Amniotic epithelial cell (primary cell): ENCODE data around the gene GNL3L.

GRCh38 chrX:53713798-53714409 lies 27.4 kb upstream of the HUWE1 start:
- RRBS: no CpG with 5 or more reads among the region's 5 CpGs

DNA sequence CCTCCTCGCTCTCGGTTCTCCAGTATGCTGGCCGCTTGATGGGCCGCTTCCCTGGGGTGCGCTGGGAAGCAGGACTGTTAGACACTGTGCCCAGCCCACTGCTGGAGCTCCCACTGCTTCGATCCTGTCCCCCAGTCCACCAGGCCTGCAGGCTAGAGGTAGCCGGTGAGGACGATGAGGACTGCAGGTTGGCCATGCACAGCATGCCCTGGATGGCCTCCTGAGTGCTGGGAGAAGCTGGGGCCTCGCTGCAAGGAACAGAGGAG lies 59.4 kb downstream of the PHF8 start:
- RRBS: no CpG with 5 or more reads among the region's 9 CpGs

DNA sequence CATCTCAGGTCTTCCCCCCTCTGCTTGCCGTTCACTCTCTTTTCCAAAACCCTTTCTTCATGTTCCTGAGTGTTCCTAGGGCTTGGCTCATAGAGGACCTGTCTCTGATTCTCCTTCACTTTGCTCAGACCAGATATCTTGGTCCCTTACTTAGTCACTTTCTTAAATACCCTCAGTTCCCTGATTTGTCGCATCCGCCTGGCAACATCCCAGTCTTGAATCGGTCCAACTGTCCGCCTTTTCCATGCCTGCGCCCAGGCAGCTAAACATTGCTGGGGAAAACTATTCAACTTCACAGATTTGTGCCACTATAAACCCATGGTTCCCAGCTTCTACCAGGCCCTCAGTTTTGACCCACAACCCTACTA lies 371 bp upstream of the FGD1 start:
- RRBS: no CpG with 5 or more reads among the region's 6 CpGs

GRCh38 chrX:54528803-54529227 lies 1.2 kb upstream of the GNL3L start:
- RRBS: no CpG with 5 or more reads among the region's 2 CpGs

GRCh38 chrX:54529946-54530849 lies at the start of gene GNL3L:
Gene GNL3L, plus strand, starts transcription at chrX:54530219.
- RRBS: 2% methylated on average over 22 of the region's 60 CpGs

DNA sequence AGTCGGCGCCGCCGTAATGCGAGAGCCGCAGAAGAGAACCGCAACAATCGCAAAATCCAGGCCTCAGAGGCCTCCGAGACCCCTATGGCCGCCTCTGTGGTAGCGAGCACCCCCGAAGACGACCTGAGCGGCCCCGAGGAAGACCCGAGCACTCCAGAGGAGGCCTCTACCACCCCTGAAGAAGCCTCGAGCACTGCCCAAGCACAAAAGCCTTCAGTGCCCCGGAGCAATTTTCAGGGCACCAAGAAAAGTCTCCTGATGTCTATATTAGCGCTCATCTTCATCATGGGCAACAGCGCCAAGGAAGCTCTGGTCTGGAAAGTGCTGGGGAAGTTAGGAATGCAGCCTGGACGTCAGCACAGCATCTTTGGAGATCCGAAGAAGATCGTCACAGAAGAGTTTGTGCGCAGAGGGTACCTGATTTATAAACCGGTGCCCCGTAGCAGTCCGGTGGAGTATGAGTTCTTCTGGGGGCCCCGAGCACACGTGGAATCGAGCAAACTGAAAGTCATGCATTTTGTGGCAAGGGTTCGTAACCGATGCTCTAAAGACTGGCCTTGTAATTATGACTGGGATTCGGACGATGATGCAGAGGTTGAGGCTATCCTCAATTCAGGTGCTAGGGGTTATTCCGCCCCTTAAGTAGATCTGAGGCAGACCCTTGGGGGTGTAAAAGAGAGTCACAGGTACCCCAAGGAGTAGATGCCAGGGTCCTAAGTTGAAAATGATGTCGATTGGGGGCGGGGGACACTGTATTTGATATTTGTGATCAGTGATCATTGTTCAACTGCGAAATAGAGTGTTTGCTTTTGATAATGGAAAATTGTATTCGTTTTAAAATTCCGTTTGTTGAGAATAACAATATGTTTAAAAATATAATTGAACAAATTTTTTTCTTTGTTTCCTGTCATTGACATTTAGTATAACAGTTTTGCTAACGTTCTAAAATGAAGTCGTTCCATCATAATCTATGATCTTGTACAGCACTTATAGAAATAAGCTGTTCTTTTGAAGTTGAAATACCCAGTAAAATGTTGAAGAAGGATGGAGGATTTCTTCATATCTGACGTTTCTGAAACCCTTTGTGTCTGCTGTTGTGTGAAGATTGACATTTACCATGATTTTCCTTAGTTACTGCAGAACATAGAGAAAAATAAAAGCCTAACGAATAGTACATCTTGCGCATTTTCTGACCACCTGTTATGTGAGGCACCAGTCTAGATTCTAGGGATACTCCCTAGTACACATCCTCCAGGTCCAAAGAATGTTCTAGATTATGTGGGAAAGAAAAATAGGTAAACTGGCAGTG lies 920 bp downstream of the MAGEH1 start:
- RRBS: no CpG with 5 or more reads among the region's 45 CpGs

DNA sequence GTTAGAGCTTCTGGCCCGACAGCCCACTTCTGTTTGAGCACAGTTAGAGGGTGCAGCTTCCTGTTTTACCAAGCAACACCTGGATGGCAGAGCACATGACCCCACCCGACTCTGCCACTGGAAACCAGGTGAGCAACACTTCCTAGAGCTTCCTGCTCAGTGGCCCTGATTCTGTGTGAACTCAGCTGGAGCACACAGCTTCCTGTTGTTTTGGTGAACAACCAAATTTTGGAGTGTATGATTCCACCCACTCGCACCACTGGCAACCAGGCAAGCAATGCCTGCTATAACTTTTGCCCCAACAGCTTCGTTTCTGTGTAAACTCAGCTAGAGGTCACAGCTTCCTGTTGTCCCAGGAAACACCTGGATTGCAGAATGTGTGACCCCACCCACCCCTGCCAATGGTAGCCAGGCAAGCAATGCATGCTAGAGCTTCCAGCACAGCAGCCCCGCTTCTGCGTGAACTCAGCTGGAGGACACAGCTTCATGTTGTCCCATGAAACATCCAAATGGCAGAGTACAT lies 163.8 kb upstream of the KLF8 start:
- RRBS: no CpG with 5 or more reads among the region's 6 CpGs

DNA sequence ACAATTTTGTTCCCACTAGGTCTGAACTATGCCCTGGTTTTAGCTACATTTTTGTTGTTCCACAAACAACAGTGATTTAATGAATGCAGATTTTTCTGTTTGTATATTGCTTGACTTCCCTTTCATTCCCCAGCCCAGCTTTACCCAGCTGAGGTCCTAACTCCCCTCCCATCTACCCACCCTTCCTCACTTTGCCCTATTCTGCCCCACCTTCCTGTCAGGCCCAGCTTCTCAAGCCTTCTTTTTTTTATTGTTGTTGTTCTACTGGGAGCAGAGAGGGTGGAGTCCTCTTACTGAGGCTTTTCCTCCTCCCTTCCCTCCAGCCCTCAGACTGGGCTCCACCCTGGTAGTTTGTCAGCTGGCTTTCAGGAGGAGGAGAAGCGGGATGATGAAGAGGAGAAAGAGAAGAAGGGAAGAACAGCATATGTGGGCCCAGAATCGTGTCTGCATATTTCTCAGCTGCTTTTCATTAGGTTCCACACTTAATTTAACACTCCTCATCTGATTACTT lies 3.3 kb upstream of the KLF8 start:
- RRBS: no CpG with 5 or more reads among the region's 2 CpGs

DNA sequence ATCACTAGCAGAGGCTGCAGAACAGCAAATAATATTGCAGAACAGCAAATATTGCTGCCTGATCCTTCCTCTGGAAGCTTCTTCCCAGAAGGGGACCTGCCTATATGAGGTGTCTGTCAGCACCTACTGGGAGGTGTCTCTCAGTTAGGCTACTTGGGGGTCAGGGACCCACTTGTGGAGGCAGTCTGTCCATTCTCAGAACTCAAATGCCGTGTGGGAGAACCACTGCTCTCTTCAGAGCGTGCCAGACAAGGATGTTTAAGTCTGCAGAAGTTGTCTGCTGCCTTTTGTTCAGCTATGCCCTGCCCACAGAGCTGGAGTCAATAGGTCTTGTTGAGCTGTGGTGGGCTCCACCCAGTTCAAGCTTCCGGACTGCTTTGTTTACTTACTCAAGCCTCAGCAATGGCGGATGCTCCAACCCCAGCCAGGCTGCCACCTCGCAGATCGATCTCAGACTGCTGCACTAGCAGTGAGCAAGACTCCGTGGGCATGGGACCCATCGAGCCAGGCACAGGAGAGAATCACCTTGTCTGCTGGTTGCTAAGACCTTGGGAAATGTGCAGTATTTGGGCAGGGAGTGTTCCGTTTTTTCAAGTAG lies 68.6 kb upstream of the UBQLN2 start:
- RRBS: no CpG with 5 or more reads among the region's 9 CpGs

GRCh38 chrX:56573024-56573469 lies 9.6 kb downstream of the UBQLN2 start:
- RRBS: no CpG with 5 or more reads among the region's 4 CpGs

DNA sequence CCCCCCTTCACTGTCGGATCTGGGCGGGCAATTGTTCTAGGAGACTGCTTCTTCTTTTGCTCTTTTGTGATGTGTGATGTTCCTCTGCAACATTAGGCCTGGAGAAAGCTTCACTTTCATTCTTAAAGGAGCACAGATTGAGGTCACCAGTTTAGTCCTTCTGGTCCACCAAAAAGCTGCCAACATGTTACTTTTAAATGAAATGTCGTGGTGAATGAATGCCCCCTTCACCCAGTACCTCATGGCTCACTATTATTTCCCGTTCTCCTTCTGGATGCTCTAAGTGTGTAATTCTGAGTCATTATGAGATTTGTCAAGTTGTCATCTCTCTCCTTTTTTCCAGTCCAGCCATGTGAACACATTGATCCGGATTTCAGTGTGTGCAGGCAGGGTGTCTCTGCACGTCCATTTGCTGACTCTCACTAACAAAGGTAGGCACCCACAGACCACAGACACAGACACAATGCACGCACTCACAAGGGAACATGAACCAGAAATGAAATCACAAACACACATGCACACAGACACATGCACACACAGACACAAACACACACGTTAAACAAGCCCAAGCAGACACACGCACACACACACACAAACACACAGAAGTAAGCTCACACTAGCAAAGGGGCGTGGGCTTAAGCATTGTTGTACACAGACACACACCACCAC lies 57.8 kb downstream of the NBDY start:
- RRBS: no CpG with 5 or more reads among the region's 10 CpGs

GRCh38 chrX:63555655-63556299 lies 204.6 kb upstream of the SPIN4 start:
- RRBS: no CpG with 5 or more reads among the region's 1 CpG

- RRBS: no CpG with 5 or more reads among the region's 1 CpG
Measured at GRCh38 chrX:63746060-63746767, 38.8 kb downstream of the ARHGEF9 start.

GRCh38 chrX:63747212-63747846 lies 37.7 kb downstream of the ARHGEF9 start:
- RRBS: no CpG with 5 or more reads among the region's 3 CpGs

DNA sequence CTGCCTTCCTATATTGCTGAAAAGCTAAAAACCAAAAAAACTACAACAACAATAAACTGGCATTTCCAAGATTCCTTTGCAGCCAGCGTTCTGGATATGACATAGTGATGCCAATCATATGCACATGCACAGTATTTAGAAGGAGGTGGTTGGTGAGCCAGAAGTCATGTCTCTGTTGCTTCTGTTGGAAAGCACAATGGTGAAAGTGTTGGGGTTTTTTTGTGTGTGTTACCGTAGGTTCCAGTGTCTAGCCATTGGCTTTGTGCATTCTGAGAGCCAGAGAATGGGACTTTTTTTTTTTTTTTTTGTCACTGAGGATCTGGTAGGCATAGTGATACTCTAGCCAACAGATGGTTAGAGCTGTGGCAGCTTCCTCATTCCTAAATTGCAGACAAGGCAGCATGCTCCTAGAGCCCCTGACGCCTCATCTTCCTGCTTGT lies 27.2 kb downstream of the ARHGEF9 start:
- RRBS: no CpG with 5 or more reads among the region's 3 CpGs

DNA sequence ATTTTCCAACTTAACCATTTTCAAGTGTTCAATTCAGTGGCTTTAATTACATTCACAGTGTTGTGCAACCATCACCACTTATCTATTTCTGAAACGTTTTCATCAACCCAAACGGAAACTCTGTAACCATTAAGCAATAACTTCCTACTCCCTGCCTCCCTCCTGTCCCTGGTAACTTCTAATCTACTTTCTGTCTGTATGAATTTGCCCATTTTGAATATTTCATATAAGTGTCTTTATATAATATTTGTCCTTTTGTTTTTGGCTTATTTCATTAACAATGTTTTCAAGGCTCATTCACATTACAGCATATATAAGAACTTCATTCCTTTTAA lies 57.4 kb upstream of the MSN start:
- RRBS: no CpG with 5 or more reads among the region's 2 CpGs

DNA sequence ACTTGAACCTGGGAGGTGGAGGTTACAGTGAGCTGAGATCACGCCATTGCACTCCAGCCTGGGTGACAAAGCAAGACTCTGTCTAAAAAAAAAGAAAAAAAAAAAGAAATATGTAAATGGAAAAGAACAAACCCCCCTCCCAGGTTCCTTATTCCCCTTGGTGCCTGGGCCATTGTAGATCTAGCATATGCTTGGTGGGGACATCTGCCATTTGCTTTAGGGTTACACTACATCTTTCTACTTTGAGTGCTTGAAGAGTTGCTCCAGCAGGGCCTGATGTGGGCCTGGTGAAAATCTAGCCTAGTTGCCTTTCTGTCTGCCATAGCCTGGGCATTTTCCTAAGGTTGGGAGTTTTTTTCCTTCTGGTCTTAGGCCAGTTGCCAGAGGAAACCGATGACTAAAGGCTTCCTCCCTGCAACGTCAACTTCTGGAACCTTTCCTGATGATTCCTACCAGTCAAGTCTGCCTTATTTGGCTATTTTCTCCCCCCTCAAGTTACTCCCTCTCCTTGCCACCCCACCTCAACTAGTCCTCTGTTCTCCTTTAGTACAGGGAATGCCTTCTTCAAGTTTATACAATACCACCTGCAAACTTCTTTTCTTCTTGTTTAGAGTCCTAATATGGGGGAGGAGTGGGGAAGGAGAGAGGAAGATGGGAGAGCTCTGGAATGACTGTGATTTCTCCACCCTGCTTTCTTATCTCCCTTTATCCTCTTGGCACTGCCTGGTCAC lies 10.4 kb downstream of the MSN start:
- RRBS: no CpG with 5 or more reads among the region's 3 CpGs

DNA sequence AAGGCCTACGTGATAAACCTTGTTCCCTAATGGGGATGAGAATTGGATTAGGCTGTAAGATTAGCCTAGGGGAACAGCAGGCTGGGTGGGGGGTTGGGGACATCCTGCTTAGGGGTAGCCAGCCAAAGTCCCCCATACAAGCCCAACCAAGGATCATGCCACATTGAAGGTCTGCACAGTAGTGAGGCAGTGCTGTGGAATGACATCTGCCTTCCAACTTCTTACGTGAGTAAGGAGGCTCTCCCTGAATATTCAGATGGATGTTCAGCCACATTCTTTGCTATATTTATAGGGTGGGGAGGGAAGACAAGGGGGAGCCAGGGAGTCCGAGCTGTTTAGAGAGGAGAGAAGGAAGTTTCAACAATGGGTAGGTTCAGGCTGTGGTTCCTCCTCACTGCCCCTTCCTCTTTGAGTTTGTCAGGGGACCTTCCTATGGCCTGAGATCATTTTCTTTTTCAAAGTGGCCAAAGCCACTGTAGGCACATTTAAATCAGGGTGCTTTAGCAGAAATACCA lies 29.7 kb downstream of the MSN start:
- RRBS: no CpG with 5 or more reads among the region's 3 CpGs

GRCh38 chrX:66162092-66163067 lies 1.7 kb upstream of the HEPH start:
- RRBS: no CpG with 5 or more reads among the region's 4 CpGs

DNA sequence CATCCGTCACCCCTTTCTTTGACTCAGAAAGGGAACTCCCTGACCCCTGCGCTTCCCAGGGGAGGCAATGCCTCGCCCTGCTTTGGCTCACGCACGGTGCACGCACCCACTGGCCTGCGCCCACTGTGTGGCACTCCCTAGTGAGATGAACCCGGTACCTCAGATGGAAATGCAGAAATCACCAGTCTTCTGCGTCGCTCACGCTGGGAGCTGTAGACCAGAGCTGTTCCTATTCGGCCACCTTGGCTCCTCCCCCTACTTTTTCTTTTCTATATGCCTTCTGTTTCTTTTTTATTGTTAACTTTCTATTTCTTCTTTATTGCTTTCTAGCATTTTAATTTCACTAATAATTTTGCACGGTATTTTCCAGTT lies 291.7 kb upstream of the EDA2R start:
- RRBS: no CpG with 5 or more reads among the region's 13 CpGs